ENCODE data around the gene ENPP4.

GRCh38 chr6:43989611-43990083 is 137.6 kb downstream of the MRPL14 start:
- RRBS = no CpG with 5 or more reads among the region's 7 CpGs

DNA sequence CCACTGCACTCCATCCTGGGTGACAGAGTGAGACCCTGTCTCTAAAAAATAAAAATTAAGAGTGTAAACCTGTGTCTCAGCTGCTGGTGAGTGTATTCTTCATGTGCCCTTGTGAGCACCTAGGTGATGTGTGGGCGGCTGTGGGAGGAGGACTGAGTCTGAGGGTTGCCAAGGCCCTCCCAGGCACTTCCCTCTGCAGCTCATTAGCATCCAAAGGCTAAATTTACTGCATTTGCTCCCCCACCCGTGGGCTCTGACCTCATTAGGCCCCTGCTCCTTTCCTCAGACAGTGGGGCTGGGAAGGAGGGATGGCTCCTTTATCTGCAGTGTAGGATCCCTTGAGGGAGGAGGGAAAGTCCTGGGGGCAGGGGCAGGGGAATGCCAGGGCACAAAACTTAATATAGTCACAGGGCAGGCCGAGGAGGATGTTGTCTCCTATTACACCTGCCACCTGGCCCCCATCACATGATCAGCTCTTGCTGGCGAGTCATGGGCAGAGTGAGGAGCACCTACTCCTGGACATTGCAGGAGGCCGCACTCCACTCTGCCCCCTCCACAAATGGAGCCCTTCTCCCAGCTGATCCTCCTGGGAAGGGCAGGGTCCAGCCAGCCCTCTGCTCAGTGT is 133.3 kb downstream of the MRPL14 start:
- RRBS = no CpG with 5 or more reads among the region's 5 CpGs

DNA sequence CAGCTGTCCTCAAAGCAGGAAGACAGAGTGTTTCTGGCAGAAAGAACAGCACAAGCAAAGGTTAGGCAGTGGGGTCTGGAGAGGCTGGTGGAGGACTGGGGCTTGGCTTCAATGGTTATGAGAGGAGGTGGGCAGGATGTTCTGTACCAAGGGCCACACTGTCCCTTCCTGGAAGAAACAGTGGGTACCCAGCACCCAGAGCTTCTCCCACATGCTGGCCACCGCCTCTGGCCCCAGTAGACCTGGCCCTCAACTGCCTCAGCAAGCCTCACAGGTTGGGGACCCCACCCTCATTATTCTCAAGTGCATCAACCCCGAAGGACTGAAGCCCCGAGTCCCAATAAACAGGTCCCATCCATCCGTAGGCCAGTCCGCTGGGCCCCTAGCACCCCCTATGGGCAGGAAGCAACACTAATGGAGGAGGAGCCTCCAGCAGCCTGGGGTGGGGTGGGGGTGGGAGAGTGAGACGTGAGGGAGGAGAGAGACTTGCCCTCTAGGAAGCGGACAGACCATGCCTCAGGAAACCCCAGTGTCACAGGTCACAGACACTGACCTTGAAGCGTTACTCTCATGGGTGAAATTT is 126.1 kb downstream of the MRPL14 start:
- RRBS = no CpG with 5 or more reads among the region's 8 CpGs

- RRBS = no CpG with 5 or more reads among the region's 3 CpGs
Measured at GRCh38 chr6:44072965-44073167, 54.4 kb downstream of the MRPL14 start.

GRCh38 chr6:44116488-44117176 is 10.6 kb downstream of the MRPL14 start:
- RRBS = no CpG with 5 or more reads among the region's 4 CpGs

GRCh38 chr6:44134781-44135276 is 7.5 kb downstream of the TMEM63B start:
- RRBS = no CpG with 5 or more reads among the region's 4 CpGs

DNA sequence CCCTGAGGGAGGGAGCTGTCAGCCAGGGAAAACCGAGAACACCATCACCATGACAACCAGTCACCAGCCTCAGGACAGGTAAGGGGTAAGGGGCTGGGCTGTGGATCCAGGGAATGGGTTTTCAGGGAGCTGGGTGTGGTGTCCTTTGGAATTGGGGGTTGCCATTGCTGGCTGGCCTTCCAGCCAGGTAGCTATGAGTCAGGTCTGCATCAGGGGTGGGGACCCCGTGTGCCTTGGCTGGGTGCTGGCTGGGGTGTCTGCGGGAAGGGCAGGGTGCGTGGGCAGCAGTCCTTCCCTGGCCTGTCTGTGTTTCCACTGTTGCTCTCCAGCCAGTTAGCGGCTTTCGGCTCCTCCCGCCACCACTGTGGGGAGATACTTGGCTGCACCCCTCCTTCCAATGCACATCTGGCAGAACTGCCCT is 3.9 kb downstream of the SLC29A1 start:
- RRBS = no CpG with 5 or more reads among the region's 7 CpGs

DNA sequence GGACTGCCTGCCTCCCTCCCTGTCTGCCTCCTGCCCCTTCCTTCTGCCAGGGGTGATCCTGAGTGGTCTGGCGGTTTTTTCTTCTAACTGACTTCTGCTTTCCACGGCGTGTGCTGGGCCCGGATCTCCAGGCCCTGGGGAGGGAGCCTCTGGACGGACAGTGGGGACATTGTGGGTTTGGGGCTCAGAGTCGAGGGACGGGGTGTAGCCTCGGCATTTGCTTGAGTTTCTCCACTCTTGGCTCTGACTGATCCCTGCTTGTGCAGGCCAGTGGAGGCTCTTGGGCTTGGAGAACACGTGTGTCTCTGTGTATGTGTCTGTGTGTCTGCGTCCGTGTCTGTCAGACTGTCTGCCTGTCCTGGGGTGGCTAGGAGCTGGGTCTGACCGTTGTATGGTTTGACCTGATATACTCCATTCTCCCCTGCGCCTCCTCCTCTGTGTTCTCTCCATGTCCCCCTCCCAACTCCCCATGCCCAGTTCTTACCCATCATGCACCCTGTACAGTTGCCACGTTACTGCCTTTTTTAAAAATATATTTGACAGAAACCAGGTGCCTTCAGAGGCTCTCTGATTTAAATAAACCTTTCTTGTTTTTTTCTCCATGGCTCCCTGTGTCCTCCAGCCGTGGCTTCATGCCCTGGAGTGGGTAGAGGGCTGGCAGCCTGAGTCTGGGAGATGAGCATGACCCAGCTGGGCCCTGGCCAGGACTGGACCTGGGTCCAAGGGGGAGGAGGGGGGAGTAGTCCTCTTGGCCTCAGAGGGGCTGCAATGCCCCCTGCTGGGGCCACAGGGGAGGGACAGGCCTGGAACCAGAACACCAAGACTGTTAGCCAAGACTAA is 10.4 kb downstream of the SLC29A1 start:
- RRBS = no CpG with 5 or more reads among the region's 15 CpGs

GRCh38 chr6:44258217-44258685 is 923 bp upstream of the SLC35B2 start:
- RRBS = no CpG with 5 or more reads among the region's 9 CpGs

GRCh38 chr6:44264210-44265228 is 832 bp downstream of the NFKBIE start:
- RRBS = 3% methylated on average over 5 of the region's 26 CpGs

GRCh38 chr6:44272880-44273335 is 2.7 kb downstream of the TMEM151B start:
- RRBS = no CpG with 5 or more reads among the region's 12 CpGs

- RRBS = no CpG with 5 or more reads among the region's 5 CpGs
Measured at GRCh38 chr6:44396795-44397287, 9.3 kb downstream of the CDC5L start.

- RRBS = no CpG with 5 or more reads among the region's 3 CpGs
Measured at GRCh38 chr6:44704988-44705381, 317.5 kb downstream of the CDC5L start.

- RRBS = no CpG with 5 or more reads among the region's 5 CpGs
Measured at GRCh38 chr6:45310242-45311158, 17.6 kb upstream of the RUNX2 start.

- RRBS = no CpG with 5 or more reads among the region's 8 CpGs
Measured at GRCh38 chr6:45710182-45710914, 305.3 kb downstream of the CLIC5 start.

DNA sequence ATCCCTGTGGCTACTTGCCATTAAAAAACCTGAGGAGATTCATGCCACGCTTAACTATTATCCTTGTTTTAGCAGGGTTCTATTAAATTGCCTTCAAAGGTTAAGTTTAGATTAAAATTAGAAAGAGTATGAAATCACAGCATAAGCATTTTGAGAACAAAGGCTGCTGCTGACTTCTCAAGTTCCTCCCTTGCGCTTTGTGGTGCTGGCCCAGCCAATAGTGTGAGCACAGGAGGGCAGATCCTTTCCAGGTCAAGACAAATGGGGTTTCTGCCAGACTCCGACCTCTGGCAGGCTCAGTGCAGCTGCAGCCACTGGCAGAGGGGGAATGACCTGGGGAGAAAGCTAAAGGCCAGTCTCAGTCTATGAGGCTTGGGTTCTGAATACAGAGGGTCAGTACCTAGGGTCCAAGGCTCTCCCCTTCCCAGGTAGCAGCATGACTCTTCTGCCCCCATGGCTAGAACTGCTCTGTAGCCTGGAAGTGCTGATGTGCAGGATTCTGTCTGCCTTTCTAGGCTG is 27.0 kb downstream of the CLIC5 start:
- RRBS = no CpG with 5 or more reads among the region's 3 CpGs

DNA sequence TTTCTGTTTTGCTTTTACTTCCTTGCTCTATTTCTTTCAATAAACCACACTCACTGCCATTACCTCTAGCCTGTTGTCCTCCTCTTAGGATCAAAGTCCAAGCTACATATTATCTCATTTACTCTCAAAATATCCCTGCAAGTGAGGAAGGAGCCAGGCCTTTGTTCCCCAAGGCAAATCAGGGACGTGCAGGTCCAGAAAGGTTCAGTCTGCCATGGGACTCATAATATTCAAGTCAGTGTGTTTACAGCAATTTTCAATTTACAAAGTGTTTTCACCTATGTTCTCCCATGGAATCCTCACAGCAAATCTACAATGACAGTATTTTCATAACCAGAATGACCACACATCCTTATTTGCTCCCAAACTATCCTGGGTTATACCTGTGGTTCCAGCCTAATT is 3.9 kb downstream of the CLIC5 start:
- RRBS = no CpG with 5 or more reads among the region's 1 CpG

- RRBS = 1% methylated on average over 2 of the region's 61 CpGs
Measured at GRCh38 chr6:46129695-46130546, at the start of gene ENPP4. Gene ENPP4, plus strand, starts transcription at chr6:46129989.

DNA sequence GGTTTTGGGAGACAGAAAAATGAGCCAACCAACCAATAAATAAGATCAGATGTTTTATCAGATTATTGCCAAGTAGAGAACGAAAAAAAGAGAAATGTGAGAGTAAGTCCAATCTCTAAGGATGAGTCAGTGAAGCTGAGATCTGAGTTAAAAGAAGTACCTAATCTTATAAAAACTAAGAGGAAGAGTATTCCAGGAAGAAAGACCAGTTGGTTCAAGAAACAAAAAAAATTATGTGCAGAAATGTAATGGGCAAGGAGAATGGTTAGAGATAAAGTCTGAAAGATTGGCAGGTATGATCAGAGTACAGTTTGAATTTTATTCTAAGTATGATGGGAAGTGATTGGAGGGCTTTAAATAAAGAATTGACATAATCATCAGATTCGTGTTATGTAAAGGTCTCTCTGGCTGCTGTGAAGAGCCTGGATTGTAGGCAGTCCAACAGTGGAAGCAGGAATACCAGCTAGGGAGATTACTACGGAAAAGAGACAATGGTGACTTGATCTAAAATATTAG is 79.6 kb downstream of the RCAN2 start:
- RRBS = no CpG with 5 or more reads among the region's 3 CpGs

GRCh38 chr6:46492184-46492478 is 882 bp upstream of the RCAN2 start:
- RRBS = no CpG with 5 or more reads among the region's 5 CpGs